ENCODE measurements around a stretch of chr4.

DNA sequence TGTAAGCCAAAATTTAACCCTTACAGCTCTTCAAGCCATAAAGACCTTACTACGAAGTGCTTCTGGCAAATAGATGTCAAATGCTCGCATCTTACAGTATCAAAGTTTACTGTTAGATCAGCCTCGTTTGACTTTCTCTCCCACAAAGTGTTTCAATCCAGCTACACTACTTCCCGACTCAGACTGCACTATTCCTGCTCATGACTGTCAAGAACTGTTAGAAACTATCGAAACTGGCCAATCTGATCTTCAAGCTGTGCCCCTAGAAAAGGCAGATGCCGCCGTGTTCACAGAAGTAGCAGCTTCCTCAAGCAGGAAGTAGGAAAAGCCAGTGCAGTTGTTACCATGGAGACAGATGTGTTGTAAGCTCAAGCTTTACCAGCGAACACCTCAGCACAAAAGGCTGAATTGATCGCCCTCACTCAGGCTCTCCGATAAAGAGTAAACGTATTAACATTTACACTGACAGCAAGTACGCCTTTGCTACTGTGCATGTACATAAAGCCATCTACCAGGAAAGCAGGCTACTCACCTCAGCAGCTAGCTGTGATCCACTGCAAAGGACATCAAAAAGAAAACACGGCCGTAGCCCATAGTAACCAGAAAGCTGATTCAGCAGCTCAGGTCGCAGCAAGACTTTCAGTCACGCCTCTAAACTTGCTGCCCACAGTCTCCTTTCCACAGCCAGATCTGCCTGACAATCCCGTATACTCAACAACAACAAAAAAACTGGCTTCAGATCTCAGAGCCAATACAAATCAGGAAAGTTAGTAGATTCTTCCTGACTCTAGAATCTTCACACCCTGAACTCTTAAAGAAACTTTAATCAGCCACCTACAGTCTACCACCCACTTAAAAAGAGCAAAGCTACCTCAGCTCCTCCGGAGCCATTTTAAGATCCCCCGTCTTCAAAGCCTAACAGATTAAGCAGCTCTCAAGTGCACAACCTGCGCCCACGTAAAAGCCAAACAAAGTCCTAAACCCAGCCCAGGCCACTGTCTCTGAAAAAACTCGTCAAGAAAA, 159.9 kb downstream of the DEFB131A start:
- RRBS: no CpG with 5 or more reads among the region's 22 CpGs

DNA sequence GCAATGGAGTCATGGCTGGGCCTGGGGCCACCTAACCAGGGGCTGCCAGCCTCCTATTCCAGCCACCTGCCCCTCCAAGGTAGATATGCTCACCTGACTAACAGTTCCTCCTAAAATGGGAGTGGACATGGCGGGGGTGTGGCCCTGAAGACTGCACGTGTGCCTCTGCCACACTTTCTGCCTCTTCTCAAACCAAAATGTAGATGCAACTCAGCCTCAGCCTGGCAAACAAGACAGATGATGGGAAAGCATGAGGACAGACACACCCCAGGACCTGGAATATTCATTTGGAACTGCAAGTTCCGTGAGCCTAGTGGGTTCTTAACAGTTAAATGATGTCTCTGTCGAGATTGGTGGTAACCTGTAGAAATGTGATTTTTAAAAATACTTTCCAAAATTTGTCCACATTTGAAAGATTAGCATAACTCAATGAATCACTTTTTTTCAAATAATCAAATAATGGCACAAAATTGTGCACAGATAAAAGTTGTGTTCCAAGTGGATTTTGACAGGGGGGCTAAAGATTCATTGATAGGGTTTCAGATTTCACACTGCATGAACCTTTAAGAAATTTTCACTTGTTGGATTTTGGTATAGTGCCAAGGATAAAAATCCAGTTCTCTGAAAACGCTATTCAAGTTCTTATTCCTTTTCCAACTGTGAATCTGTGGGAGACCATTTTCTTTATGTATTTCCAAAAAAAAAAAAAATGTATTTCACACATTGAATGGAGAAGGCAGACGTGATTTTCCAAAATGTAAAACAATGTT, 45.3 kb downstream of the WDR1 start:
- RRBS: no CpG with 5 or more reads among the region's 6 CpGs

GRCh38 chr4:10123250-10124029, 6.8 kb upstream of the WDR1 start:
- RRBS: no CpG with 5 or more reads among the region's 11 CpGs

GRCh38 chr4:10174216-10174724, 57.7 kb upstream of the WDR1 start:
- RRBS: no CpG with 5 or more reads among the region's 1 CpG

DNA sequence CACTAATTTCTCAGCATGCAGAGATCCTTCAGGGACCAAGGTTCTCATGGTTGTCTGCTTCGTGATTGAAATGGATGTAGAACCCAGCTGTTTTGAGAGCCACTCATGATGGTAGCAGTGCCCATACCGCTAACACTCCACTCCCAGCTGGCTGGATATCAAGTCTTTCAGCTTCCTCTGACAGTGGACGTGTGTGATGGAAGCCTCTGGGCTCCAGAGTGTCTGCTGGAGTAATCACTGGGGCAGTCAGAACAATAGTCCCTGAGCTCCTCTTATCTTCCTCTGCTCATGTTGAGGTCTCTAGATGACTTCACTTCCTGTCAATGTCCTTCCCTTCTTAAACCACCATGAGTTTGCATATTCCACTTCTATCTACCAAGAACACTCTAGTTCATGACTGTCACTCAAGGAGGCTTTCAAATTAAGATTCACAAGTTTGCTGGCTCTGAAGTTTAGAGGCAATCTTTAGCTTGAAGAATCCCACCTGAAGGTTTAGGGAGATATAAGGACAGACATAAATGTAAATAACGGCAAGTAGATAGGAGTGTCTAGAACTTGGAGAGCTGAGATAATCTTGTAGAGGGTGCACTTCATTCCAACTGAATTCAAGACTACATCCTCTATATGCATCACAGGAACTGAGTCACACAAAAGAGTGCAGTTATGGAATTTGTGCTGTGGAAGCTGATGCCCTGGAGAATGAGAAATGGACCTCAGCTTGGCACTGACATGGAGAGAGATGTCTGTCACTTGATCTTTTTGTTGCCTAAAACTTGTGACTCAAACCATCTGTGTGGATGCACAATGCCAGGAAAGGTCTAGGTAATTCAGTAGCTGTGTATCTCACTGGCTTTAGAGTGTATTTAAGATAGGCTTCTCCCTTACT, 64.6 kb upstream of the WDR1 start:
- RRBS: no CpG with 5 or more reads among the region's 4 CpGs

DNA sequence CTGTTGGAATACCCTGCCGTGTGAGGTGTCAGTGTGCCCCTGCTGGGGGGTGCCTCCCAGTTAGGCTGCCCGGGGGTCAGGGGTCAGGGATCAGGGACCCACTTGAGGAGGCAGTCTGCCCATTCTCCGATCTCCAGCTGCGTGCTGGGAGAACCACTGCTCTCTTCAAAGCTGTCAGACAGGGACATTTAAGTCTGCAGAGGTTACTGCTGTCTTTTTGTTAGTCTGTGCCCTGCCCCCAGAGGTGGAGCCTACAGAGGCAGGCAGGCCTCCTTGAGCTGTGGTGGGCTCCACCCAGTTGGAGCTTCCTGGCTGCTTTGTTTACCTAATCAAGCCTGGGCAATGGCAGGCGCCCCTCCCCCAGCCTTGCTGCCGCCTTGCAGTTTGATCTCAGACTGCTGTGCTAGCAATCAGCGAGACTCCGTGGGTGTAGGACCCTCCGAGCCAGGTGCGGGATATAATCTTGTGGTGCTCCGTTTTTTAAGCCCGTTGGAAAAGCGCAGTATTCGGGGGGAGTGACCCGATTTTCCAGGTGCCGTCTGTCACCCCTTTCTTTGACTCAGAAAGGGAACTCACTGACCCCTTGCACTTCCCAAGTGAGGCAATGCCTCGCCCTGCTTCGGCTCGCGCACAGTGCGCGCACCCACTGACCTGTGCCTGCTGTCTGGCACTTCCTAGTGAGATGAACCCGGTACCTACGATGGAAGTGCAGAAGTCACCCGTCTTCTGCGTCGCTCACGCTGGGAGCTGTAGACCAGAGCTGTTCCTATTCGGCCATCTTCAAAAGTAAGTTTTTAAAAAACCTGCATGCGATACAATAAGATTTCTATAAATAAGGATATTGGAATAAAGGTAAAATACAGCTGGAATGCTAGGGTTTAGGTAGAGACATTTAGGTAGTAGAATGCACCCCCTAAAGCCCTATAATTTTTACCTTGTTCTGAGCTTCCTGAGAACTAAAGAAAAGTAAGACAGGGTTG, 362.2 kb downstream of the HS3ST1 start:
- RRBS: no CpG with 5 or more reads among the region's 30 CpGs

GRCh38 chr4:11423559-11424657, 4.8 kb downstream of the HS3ST1 start:
- RRBS: no CpG with 5 or more reads among the region's 11 CpGs

GRCh38 chr4:13337119-13337481, 147.0 kb downstream of the RAB28 start:
- RRBS: no CpG with 5 or more reads among the region's 3 CpGs

GRCh38 chr4:13454492-13455307, 29.4 kb downstream of the RAB28 start:
- RRBS: no CpG with 5 or more reads among the region's 4 CpGs

- RRBS: no CpG with 5 or more reads among the region's 3 CpGs
These were observed 24.5 kb downstream of the RAB28 start for GRCh38 chr4:13459569-13460084.

DNA sequence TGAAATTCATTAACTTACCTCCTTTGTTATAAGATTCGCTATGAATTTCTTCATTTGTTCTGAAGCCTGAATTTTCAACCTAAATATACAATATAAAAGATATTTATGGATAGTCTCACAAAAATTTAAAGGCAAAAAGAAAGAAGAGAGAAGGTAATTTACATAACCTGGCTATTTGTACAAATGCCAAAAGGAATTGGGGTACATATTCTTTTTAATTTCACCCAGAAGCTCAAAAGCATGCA, 37.2 kb downstream of the BOD1L1 start:
- RRBS: no CpG with 5 or more reads among the region's 1 CpG

- RRBS: no CpG with 5 or more reads among the region's 4 CpGs
These were observed 74.4 kb upstream of the BOD1L1 start for GRCh38 chr4:13701665-13702554.

DNA sequence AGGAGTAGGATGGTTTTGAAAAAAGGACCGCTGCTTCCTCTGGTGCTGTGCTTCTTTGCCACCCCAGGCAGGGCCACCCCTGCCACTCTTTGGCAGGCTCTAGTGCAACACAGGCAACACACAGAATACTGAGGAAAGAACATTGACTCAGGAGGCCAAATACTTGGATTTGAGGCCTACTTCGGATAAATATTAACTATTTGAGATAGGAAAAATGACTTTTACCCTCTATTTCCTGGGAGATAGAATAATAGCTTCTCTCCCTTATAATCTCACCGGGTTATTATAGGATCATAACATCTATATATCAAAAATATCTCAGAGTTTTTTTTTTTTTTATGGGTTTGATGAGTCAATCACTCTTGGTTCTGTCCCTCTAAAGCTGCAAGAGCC, 229.0 kb upstream of the BOD1L1 start:
- RRBS: no CpG with 5 or more reads among the region's 3 CpGs

DNA sequence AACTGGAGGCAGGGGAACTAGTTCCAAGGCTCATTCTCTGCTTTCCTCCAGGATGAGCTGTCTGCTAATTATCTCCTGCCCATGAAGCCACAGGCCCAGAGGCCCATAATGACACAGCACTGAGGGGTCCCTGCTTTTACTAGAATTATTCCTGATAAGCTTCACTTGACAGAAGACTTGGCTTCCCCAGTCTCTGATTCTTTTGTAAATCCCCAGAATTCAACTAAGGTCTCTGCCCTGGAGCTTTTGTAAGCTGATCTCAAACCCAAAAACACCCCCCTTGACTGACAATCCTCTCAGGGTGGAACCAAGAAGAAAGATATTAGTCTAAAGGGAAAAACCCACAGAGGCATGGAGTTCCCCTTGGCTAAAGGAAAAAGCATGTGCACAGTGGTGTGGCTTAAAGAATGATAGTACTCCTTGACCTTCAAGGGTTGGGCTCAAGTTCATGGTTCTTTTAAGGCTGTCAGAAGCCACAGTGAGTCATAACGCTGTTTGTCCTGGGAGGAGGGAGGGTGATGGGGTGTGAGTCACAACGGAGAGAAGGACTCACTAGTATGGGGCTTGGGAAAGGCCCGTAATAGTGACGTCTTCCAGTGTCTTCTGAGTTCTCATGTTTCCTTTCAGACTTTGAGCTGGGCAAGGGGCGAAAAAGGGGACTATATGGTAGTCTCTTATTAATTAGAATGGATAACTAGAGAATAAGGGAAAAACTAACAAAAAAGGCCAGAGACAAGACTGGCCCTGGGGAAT, 146.0 kb upstream of the CPEB2 start:
- RRBS: no CpG with 5 or more reads among the region's 5 CpGs

GRCh38 chr4:14879528-14880342, 122.5 kb upstream of the CPEB2 start:
- RRBS: no CpG with 5 or more reads among the region's 9 CpGs

DNA sequence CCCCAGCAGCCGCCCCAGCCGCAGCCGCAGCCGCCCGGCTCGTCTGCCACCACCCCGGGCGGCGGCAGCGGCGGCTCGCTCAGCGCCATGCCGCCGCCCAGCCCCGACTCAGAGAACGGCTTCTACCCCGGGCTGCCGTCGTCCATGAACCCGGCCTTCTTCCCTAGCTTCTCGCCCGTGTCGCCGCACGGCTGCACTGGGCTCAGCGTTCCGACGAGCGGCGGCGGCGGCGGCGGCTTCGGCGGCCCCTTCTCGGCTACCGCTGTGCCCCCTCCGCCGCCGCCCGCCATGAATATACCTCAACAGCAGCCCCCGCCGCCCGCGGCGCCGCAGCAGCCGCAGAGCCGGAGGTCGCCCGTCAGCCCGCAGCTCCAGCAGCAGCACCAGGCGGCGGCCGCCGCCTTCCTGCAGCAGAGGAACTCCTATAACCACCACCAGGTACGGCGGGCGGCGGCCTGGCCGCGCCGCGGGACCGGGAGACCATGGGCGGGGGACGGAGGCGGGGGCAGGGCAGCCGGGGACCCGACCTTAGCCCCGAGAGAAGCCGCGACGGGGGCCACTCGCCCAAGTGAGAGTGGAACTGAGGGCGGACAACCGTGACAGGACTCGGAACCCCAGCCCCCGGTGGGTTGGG, 1.7 kb downstream of the CPEB2 start:
- RRBS: 2% methylated on average over 23 of the region's 81 CpGs

GRCh38 chr4:15054181-15054891, 52.1 kb downstream of the CPEB2 start:
- RRBS: no CpG with 5 or more reads among the region's 2 CpGs

DNA sequence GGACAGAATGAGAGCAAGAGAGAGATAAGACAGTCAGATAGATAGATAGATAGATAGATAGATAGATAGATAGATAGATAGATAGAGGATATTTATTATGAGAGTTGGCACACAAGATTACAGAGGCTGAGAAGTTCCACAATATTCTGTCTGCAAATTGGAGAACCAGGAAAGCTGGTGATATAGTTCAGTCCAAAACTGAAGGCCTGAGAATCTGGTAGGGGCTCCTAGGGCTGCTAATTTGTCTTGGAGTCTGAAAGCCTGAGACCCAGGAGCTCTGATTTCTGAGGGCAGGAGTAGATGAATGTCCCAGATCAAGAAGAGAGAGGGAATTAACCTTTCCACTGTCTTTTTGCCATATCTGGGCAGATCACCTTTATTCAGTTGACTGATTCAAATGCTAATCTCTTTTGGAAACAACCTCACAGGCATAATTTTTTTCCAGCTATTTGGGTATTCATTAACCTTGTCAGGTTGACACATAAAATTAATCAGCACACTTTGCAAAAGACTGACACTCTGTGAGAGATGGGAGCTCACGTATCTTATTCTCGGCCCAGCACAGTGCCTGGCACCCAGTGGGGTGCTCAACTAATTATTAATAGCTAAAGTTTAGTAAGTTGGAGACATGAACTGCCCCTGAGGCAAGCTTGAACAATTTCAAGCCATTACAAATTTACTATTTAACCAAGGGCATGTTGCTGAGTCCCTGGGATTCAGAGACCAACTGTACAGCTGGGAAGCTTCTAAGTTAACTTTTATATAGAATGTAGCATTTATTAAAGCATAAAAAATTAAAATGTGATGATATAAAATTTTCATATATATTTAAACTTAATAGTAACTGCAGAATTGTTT, 114.3 kb downstream of the CPEB2 start:
- RRBS: no CpG with 5 or more reads among the region's 2 CpGs

DNA sequence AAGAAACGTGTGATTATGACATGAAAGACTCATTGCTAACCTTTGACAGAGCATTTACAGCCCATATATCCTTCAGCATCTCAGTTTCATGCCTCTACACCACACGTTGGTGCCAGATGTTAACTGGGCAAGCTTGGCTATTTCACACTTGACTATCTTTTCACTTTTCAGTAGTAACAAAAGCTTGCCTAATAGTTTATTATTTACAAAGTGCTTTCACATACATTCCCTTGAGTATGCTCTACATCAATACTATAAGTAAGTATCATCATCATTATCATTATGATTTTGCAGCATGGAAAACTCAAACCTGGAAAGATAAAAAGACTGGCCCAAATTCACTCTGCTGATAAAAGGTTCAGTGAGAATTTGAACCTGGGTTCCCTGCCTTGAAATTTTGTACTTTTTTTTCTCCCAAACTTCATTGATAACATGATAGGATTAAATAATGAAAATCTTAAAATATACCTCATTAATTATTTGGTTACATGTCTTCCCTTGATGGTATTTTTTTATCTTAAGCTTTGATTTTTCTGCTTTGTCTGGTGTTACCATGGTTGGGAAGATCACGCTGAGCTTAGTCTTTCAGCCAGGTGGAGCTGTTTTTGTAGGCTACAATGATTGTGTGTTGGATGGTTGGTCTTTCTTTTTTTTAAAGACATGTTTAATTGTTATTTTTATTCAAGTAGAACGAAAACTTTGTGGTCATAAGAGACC, 65.0 kb upstream of the C1QTNF7 start:
- RRBS: no CpG with 5 or more reads among the region's 4 CpGs

Data from UCH-1 (cell line).